LNCaP clone FGC (cell line): ENCODE measurements around the genes TPD52L3 and MPDZ.

DNA sequence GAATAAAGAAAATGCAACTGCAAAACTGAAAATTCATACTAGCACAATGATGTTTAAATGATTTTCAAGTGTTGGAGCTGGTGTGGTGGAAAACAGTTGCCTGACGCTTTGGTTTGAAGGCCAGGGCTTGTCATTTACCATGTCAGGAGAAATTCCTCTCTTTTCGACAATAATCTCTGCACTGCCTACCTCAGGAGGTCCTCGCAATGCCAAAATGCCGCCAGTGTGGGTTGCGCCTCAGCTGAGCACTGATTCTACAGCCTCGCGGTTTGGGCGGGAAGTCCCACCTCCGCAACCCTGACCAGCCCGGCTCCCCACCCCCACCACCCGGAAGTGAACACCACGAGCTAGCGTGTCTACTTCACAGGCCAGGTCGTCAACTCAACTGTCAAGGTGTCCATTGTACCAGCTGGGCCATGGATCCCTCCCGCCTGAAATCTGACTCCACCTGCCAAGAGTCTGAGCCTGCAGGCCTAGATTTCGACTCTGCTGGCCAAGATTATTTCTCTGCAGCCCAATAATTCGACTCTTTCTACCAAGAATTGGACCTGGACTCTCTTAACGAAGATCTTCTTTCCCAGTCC lies at the start of gene TPD52L3:
Gene TPD52L3 (plus strand): TSS at position 364 of the 584 bp plus-strand sequence.
- RRBS, 2 experiments: no CpG with 5 or more reads among the region's 18 CpGs

DNA sequence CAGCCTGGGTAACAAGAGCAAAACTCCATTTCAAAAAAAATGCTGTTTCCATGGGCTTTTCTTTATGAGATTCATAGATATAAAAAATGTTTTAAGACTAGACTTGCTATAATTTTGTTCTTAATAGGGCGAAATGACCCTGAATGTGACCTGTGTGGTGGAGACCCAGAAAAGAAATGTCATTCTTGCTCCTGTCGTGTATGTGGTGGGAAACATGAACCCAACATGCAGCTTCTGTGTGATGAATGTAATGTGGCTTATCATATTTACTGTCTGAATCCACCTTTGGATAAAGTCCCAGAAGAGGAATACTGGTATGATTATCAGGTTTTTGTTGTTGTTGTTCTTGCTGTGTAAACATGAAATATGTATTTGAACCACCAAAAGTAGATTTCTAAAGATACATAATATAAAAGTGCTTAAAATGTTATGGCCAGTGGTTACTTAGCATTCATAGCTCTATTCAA lies 64.5 kb downstream of the UHRF2 start:
- RRBS, 2 experiments: no CpG with 5 or more reads among the region's 2 CpGs

DNA sequence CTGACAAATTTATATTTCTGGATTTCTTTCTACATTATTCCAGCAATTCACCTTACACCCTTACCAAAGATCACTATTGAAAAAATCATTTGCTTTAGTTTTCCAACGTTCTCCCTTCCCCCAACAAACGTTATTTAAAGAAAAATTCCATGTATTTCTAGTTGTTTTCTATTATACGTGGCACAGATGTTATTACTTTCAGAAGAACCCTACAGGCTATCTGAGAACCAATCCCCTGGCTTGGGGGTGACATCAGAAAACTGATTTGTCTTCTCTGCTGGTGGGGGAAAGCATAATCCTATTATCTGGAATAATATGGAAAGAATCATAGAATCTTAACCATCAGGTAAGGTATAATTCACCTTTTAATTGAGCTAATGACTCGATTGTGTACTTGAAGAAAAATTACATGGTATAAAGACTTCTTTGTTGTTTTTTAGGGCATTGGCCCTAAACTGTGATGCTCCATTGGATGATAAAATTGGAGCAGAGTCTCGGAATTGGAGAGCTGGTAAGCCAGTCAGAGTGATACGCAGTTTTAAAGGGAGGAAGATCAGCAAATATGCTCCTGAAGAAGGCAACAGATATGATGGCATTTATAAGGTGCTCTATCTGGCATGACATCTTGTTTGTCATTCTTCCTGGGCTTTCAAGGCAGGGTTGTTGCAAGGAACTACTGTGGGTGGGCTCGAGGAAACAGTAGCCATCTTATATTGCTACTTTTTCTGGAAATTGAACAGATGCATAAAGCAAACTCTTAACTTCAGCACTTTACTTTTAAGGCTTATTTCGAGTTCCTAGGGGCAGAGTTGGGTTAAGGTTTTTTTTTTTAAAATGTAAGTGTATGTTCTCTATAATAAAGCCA lies 84.0 kb downstream of the UHRF2 start:
- RRBS, 2 experiments: no CpG with 5 or more reads among the region's 8 CpGs

DNA sequence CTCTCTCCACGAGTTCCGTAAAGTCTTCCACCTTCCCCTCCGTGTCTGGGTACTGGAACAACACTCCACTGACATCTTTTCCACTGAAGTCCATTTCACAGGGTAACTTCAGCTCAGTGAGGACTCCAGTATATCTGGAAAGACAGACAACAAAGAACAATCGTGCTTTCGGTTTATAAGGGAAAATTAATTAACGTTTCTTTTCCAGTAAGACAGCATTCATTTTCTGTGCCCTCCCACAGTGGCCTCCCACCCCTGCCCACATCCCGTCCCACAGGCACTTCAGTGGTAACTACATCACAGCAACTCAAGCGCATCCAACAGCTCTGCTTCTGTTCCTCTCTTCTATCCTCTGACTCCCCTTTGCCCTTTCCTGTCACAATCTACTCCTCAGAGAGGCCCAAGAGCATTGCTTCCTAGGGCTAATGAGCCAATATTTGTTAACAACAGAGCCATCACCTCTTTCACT lies 40.4 kb downstream of the GLDC start:
- RRBS, 2 experiments: no CpG with 5 or more reads among the region's 8 CpGs

- RRBS, 2 experiments: no CpG with 5 or more reads among the region's 7 CpGs
Measured at GRCh38 chr9:6750268-6750601, 7.5 kb upstream of the KDM4C start.

DNA sequence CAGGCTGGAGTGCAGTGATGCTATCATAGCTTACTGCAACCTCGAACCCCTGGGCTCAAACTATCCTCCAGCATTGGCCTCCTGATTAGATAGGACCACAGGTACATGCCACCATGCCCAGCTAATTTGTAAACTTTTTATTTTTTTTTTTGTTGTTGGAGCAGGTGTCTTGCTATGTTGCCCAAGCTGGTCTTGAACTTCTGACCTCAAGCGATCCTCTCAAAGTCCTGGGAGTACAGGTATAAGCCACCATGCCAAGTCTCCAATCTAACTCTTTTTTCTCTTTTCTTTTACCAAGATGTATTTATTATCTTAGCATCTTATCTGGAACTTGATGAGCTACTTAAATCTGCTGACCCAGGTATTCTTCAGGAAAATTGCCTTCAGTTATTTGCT lies 158.1 kb upstream of the DMAC1 start:
- RRBS, 2 experiments: no CpG with 5 or more reads among the region's 2 CpGs

DNA sequence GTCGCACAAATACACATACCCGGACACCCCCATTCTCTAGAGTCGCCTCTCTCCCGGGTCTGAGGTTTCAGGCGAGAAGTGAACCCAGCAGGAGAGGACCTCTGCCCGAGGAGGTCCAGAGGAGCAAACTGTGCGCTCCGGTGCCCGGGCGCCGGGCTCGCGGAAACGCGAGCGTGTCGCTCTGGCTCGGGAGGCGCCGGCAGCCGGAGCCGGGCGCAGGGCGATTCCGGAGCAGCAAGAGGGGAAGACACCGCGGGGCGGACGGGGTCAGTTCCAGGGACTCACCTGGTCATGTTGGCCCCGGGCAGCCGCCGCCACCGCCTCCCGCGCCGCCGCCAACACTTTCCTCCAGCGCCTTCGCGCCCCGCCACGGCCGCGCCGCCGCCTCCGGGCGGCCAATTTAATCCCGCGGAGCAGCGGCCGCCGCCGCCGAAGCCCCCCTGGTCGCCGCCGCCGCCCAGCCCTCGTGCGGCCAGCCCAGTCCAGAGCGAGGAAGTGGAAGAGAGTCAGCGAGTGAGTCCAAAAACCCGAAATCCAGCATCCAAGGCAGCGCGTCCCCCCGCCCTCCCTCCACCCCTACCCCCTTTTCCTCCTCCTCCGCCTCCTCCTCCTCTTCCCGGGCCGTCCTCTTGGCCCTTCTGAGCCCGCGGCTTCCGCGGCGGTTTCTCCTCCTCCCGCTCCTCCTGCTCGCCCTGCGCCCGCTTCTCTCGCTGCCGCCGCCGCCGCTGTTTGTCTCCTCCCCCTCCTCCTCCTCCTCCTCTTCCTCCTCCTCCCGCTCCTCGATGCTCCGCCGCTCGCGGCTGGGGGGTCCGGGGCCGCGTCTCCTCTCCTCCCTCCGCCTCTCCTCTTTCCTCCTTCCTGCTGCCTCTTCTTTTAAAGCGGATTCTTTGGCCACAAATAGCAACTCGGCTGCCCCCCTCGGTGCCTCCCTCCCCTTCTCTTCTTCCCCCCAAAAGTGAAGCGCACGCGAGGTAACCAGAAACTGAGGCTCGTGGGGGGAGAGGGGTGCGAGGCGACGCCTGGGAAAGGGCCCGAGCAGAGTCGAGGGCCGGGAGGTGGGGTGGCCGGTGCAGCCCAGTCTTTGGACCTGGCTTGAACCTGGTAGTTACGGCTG lies 1058.1 kb upstream of the DMAC1 start:
- RRBS, 2 experiments: 1 to 2% methylated on average over 36 of the region's 109 CpGs

DNA sequence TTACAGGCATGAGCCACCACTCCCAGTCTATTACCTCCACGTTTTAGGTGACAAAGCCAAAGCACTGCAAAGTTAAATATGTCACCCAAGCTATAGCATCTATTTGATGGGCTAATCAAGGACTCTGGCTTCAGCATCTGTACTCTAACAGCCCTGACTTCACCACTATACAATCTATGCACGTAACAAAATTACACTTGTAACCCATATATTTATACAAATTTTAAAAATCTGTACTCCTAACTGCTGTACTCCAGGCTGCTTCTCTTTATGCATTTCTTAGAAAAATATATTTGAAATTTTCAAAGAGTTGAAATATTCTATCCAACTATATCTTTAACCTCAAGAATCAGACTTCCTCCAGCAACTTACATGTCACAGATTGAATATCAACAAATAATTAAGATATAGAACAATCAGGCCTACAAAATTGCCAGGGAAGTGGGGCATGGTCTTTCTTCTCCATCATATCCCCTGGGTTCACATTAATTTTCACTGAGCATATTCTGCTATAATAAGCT lies 248.5 kb downstream of the PTPRD start:
- RRBS, 2 experiments: no CpG with 5 or more reads among the region's 2 CpGs

GRCh38 chr9:12793920-12794420 lies 19.1 kb downstream of the LURAP1L start:
- RRBS, 2 experiments: no CpG with 5 or more reads among the region's 4 CpGs

DNA sequence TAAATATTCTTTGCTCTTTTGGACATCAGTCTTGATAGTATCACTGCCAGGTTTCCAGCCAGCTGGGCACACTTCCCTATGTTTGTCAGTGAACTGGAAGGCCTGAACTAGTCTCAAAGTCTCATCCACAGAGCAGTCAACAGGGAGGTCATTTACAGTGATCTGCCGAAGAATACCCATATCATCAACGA lies 197.9 kb downstream of the LURAP1L start:
- RRBS, 2 experiments: no CpG with 5 or more reads among the region's 2 CpGs

DNA sequence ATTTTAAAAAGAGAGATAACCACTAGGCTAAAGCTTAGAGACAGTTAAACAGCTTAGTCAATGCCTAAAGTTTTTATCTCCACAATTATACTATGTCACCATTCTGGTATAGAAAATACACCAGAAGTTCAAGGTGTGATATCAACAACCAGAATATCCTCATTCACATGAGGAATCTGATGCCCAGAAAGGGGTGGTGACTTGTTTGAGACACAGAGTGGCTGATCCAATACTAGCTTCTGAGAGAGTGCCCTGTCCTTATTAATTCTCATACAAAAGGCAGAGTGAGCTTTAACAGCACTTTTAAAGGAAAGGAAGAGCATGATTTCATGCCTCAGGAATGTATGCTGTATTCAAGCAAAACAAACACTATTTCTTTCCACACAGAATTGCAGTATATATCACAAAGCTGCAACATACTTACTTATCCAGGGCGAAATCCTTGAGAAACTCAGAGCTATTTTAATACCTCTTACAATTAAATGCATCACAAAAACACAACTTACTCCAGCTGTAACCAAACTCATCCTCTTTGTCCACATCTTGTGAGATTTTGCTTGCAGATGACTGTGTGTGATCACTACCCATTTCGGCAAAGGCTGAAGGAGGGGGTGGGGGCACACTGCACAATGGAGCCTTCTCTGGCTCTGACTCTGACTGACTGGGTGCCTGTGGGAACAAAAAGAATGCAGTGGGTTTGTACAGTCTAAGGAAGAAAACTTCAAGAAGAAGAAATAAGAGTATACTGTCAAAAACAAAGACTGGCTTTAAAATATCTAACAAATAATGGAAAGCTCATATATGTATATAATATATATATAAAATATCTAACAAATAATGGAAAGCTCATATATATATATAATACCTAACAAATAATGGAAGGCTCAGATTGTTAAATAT lies 139.8 kb downstream of the MPDZ start:
- RRBS, 2 experiments: no CpG with 5 or more reads among the region's 2 CpGs

DNA sequence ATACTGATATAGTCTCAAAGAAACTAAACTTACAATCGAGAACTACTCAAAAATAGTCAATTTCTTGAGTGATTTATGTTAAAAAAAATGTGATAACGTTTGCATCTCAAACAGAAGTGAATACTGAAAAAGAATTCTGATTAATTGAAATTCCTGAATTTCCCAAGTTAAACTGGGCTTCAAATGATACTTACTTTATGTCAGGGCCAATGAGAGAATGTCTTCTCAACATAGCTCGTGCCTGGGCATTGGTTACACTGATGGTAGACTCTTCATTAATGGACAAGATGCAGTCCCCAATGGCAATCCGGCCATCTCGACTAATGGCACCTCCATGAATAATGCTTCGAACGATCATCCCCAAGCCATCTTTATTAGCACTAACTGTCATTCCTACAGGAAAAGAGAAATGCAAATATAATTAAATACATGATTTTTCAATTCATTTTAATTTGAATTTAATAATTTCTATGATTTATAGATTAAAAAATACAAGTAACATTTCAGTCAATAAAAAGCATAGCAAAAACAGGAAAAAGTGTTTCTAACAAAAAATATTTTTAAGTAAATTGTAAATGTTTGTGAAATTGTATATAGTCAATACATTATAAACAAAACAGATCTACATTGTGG lies 111.2 kb downstream of the MPDZ start:
- RRBS, 2 experiments: no CpG with 5 or more reads among the region's 7 CpGs

- RRBS, 2 experiments: under 1 to 1% methylated on average over 44 of the region's 121 CpGs
Measured at GRCh38 chr9:13278770-13280114, at the start of gene MPDZ. Gene MPDZ (minus strand): TSS chr9:13279692.

DNA sequence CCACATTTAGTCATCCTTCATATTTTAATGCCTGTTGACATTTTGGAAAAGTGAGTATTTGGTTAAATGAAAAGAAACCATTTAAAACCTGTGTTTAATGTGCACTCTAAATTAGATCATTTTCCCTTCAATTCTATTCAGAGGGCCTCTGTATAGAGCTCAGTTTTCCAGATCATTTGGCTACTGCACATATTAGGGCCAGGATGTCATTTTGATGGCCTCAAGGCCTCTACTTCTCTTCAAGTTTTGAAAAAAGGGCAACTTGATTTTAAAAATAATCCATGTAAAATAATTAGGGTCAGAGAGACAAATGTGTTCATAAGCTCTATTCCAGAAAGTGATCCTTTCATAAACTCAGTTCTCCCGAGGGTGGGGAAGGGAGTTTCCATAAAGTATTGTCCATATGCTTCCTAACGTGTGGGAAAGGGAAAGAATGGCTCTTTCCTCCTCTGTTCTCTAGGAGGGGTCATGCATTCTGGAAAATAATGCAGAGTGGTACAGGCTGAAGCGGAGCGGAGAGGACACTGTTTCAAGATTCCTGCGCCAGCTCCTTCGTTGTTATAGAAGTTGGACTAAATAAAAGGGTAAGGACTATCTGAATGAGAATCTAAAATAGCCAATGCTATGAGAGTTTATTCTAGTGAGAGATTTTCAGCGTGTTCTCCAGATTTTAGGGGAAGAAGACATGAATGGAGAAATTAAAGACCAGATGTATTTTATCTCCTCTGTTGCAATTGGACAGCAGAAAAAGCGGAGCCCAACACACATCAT lies 166.7 kb upstream of the MPDZ start:
- RRBS, 2 experiments: no CpG with 5 or more reads among the region's 8 CpGs

GRCh38 chr9:13568459-13569401 lies 289.2 kb upstream of the MPDZ start:
- RRBS, 2 experiments: no CpG with 5 or more reads among the region's 20 CpGs

- RRBS, 2 experiments: no CpG with 5 or more reads among the region's 4 CpGs
Measured at GRCh38 chr9:14200786-14201503, 113.0 kb downstream of the NFIB start.

GRCh38 chr9:14203278-14203840 lies 110.6 kb downstream of the NFIB start:
- RRBS, 2 experiments: no CpG with 5 or more reads among the region's 10 CpGs

DNA sequence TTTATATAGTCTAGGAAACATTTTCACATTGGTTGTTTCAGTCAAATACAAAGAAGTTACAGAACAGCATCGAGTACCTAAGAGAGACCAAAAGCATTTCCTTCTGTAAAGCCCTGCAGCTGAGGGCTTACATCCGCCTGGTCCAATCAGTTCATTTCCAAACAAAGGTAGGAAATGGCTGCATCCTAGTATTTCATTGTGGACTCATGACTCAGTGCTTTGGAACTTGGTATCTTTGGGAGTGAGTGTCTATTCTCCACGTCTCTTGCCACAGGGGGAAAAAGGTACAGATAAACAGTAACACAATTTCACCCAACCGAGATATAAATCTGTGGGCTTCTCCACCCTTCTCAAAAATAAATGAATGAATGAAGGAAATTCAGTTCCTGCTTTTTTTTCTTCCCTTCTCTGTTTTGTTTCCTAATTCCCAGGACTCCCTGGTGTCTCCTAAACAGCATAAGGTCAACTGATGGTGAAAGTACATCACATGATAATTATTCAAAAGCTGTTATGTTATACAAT lies 75.4 kb downstream of the NFIB start:
- RRBS, 2 experiments: no CpG with 5 or more reads among the region's 4 CpGs

- RRBS, 2 experiments: no CpG with 5 or more reads among the region's 8 CpGs
Measured at GRCh38 chr9:14240226-14241059, 73.5 kb downstream of the NFIB start.

GRCh38 chr9:14279474-14280285 lies 34.3 kb downstream of the NFIB start:
- RRBS, 2 experiments: no CpG with 5 or more reads among the region's 6 CpGs